Ileum (tissue), 1 donor: ENCODE measurements around a stretch of chr17.

DNA sequence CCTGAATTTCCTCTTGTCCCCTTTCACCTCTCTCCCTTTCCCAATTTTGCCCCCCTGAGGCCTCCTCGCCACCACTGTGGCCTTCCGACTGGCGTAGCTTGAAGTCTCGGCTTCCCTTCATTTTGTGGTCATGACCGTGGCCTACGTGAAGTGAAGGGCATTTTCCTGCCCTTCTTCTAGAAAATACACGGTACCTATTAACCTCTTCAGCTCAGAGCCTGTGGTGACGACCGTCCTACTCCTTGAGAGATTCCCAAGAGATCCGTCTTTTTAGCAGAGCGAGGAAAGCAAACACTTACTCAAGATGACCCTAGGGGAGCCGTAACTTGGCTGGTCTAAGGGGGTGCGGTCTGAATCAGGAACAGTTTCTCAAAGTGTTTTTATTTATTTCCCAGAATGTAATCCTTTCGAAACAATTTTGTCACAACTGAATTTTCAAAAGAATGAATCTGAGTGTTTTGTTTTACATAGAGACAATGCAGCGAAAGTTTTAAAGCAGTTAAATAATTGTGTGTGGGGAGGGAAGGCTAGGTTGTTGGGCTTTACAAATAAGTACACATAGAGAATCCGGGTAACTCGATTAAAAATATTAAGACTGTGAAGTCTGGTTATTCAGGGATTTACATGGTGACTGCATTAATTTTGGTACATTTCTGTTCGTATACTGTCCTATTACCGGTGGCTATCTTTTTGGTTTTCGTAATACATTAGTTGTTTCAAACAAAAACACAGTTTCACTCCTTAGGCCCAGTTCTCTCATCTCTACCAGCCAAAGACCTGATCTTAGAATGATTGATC, 1.1 kb downstream of the PRKAR1A start:
- PRO-cap = no peak

GRCh38 chr17:68516805-68517072, 4.5 kb downstream of the PRKAR1A start:
- PRO-cap = no peak

DNA sequence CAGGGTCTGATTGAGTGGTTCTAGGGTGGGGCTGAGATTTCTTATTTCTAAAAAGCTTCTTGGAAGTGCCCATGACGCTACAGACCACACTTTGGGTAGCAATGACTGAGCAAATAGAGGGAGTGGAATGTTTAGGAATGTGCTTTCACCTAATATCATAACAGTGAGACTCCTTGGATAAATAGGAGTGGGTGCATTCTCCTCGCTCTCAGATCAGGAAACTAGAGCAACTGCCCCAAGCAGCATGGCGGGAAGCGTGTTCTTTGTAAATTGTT, 30.8 kb downstream of the PRKAR1A start:
- PRO-cap = no peak

DNA sequence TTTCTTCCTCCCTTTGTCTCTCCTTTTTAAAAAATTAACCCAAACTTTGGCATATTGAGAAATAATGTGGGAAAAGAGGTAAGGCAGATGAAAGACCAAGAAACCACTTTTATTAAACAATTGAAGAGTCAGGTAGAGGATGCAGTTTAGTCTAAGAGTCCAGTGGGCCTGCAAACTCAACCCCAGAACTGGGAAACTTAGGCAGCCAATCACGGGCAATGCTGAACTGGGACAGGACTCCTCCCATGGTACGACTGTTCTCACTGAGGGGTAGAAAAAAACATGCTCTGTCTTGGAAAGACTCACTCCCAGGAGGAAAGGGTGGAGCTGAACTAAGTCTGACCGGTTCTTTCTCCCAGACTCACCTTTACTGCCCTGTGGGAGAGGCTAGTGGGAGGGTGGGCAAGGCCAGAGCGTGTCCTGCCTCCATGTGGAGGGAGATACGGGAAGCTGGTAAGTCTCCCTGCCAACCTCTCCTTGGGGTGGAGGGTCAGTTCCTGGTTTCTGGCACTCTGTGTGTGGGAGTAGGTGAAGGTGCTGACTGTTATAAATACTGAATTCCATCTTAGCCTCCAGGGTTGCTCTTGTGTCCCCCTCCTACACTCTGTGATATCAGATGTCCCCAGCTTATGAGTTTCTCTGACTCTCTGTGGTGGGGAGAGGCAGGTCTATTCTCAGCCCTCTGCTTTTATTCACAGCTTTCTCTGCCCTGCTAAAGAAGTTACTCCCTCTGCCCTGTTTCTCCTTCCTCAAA, 26.7 kb upstream of the FAM20A start:
- PRO-cap = no peak

GRCh38 chr17:68772150-68772481, 170.9 kb upstream of the FAM20A start:
- PRO-cap = no peak

- PRO-cap = no peak
Measured at GRCh38 chr17:68824002-68824460, 131.2 kb downstream of the ABCA8 start.

DNA sequence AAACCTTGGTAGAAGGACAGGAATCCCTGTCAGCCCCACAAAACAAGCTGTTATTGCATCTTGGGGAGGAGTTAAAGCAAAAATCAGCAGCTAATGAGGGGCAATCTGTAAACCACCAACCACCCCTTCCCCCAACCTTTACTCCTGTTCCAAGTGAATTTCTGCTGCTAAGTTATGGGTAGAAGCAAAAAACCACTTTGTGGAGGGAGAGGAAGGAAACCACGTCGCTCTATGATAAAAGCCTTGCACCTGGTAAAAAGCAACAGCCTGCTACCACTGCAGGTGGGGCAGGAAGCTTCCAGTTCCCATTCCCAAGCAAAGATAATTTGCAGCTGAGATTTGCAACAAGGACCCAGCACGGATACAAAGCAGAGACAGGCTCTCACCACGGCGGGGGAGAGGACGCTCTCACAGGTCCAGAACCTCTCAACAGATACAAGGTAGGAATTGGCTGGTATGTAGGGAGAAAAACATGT, 10.7 kb downstream of the ABCA8 start:
- PRO-cap = no peak

DNA sequence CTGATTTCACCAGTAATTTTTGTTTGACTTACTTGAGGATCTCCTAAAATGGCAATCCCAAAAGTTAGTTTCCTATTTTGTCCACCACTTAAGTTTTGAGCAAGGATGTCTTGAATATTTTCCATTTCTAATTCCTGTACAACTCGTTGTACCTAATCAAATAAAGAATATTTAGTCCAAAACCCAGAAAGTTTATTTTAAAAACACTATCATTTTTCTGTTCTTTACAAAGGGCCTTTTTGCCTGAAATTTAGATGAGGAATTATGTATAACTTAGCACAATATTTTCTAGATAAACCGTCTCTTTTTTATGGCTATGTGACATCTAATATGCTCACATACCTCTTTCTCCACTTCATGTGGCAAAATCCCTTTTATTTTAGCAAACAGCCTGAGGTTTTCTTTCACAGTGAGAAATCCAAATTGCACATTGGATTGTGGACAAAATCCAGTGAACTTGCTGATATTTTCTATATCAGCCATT, 33.4 kb downstream of the ABCA9 start:
- PRO-cap = no peak

DNA sequence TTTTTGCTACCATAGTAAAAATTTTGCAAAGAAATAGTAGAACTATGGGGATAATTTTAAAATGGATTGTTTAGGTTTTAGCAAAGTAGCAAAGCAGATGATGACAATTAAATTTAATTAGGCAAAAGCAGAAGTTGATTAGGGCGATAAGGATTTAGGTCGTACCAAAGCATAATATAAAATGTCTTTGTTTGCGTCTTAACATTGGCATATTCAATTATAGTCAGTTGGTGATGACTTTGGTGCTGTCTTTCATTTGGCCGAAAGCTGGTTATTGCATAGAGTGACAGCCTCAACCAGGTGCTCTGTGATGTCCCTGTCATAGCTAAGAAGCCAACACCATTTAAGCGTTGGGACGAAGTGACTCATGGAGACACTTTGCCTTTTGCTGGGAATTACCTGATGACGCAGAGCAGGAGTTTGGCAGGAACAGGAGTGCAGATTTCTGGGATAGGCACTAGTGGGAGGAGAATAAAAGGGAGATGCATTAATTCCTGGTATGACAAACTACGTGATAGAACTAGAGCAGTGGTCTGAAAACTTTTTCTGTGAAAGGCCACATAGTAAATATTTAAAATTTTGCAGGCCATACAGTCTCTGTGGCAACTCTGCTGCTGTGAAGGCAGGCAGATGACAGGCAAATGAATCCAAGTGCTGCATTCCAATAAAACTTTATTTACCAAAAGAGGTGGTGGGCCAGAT, 38.3 kb downstream of the MAP2K6 start:
- PRO-cap = no peak

DNA sequence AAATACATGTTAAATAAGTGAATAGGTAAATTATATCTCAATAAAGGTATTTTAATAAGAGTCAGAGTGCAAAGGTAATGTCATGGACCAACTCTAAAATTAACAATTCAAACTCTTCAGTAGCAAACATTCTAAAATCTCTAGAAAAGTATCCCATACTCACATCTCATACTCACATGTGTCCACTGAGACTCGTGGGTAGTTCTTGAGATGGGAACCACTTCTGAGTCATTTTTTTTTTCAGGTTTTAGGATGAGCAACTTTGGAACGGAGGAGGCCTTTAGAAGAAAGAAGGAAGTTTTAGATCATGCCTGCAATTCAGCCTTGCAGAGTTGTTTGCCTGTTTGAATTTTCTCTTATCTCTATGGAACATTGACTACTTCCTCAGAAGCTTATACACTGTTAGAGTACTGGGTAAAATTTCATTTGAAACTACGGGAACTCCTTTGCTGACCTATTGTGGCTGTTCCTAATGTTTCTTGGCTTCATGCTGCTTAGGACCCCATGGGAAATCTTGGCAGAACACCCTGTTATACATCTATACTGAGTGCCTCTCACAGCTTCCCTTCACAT, 70.7 kb downstream of the MAP2K6 start:
- PRO-cap = no peak

- PRO-cap = no peak
Measured at GRCh38 chr17:70099027-70099858, 24.2 kb downstream of the KCNJ16 start.

DNA sequence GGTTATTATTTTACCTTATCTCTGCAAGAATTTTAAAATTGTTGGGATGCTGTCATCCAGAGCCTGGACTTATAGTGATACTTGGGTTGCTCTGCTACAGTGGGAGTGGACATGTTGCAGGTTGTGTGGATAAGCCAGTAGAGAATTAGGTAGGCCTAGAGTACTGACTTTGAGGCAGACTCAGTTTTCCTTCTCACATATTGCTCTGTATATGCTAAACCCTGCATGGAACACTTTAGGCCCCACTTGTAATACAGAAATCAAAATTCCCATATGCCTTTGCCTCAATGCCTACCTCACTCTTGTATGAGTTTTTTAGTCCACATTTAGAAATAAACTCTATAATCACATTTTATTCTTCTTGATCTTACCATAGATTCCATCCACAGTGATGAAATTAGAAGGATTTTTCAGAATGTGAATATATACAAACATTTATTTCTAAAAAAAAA, 221.9 kb downstream of the KCNJ2 start:
- PRO-cap = no peak

- PRO-cap = no peak
Measured at GRCh38 chr17:72123913-72124525, 3.2 kb downstream of the SOX9 start.

DNA sequence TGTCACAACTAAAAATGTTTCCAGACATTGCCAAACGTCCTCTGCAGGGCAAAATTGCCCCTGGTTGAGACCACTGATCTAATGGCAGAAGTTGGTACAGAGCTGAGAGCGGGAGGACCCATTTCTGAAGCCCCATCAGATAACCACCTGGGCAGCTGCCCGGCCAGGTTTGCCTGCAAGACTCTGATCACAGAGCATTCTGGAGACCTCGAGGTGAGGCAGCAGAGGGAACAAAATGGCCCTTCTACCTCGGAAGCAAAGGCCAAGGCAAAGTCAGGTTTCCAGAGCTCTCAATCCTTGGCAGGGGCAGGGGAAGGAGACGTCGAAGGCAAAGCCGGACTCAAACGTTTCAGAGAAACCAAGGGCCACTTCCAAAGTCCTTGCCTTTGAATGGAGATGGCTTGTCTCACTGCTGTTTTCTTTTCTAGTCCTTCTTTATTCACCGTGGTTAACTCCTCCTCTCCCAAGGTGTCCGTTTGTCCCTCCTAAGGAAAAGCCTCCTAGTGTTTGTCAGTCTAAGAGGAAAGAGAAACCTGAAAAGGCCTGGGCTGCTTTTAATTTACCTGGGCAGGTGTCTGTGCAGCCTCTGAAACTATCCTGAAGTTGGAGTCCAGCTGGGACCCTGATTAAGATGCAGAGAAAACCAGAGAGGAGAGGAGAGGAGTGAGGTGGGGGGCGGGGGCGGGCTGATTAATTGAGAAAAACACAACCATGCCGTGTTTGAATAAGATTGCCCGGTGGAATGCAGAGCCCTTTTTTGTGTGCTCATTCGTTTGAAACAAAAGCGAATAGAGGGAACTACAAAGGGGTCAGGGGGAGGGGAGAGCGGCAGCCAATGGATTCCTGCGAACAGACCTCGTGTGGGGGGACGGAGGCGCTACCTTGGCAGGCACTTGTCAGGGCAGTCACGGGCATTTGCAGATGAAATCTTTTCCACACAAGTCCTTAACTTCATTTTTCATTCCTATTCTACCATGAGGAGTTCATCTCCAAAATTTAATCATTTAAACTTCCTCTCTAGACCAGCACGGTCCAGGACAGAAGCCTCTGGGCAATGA, 355.5 kb downstream of the SOX9 start:
- PRO-cap = no peak

GRCh38 chr17:72488409-72488949, 367.7 kb downstream of the SOX9 start:
- PRO-cap = no peak

GRCh38 chr17:72494371-72495215, 373.8 kb downstream of the SOX9 start:
- PRO-cap = no peak

- PRO-cap = no peak
Measured at GRCh38 chr17:72514705-72515329, 394.0 kb downstream of the SOX9 start.

DNA sequence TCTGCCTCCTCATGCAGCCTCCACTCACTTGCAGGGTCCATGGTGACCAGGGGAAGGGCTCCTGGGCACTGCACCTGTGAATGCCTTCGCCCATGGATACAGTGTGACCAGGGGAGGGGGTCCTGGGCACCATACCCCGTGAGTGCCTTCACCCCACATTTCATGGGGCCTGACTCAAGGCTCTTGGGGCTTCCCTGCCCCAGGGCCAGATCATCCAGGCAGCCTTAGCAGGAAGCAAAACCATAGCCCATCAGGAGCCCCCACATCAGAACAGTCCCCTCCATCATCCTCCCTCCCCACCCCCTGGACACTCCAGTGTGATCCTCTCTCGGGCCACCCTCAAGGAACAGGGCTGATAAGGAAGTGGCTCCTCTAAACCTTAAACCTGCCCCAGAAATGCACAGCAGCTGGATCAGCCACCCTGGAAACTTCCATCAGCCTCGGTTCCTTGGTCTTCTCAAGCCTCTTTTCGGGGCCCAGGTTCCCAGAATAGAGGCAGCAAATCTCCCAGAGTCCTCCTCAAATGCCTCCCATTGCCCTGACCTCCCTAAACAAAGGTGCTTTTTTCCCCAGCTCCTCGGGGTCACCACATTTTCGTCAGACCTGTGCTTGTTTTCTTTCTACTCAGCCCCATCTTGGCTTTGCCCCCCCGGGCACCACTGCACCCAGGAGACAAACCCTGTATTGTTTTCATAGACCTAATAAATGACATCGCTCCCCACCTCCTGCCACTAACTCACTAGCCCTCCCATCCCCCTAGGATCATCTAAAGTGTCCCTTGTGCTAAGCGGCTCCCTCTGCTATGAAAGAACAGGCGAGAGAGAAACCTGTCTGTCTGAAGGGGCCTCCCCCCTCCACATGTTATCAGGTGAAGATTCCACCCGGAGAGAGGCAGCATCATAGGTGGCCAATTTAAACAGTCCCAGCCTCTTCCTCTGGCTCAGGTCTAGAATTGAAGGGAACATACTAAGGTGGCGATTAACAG, 450.9 kb downstream of the SOX9 start:
- PRO-cap = no peak

DNA sequence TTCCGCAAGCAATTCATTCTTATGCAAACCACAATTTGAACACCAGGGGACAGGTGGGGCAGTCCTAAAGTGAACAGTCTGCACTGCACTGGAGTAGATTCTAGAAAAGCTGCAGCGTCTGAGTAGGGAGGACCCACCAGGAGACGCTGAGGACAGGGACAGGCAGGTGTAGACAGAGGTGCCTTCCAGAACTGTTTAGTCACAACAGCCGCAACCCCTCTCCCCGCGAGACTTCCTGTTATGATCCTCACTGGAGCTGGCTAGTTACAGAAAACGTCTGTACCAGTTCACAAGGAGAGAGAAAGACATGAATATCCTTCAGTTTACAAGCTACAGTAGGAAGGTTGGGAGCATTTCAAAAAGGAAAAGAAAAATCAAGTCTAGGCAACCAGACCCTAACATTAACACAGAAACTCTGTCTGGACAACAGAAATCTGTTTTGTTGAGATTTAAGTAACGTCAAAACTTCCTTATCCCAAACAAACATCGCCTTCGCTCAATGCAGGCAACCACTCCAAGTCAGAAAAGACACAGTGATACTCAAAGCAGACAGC, 467.4 kb downstream of the SOX9 start:
- PRO-cap = unidirectional peak, plus-strand start at position 285 of the sequence

DNA sequence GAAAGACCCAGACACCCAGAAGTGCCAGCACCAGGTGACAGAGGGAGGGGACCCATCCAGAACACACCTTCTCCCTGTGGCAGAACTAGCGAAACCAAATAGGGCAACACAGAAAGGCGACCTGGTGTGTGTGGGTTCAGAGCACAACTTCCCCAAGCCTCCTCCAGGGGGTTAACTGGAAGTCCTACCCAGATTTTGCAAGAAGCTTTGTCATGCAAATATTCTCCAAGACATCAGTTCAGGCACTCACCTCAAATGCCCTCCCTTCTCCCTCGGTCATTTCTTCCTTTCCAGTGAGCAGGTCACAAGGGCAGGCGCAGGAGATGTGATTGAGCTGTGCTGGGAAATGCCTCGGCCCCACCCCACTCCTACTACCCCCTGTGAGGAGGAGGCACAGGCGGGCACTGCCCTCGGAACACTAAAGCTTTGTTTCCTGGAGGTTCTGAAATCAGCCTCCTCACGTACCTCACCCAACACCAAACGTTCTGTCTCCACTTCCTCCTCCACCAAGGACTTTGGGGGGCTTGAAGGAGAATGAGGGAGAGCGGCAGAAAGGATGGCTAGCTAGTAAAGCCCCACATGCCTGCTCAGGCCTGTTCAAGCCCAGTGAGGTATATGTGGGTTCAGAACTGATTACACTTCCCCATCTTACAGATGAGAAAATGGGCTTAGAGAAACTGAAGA, 482.2 kb downstream of the SOX9 start:
- PRO-cap = no peak